Prostate gland (tissue), 2 donors: Measurements from ENCODE around the gene PUDP.

DNA sequence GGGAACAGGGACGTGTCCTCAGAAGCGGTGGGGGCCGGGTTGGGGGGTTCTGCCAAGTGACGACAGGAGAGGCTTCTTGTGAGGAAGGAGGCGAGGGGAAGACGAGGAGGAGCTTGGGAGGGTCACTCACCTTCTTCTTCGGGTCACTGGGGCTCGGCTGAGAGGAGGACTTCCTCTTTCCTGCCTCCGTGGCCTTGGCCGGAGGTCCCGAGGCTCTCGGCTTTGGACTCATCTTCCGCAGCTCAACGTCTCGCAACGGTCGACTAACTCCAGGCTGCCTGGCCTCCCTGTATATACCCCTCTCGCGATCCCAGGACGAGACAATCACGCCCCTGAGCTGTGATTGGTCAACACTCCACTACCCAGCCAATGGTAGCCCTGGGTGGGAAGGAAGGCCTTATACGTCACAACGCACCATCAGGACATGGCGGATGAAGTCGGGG lies 631 bp downstream of the VCX3A start:
- PRO-cap, result no peak
- RAMPAGE, long total RNA, 2 experiments, result start-site peak on the minus strand in 1 of 2 experiments, centred at position 271 of the sequence, 53 reads per replicate

DNA sequence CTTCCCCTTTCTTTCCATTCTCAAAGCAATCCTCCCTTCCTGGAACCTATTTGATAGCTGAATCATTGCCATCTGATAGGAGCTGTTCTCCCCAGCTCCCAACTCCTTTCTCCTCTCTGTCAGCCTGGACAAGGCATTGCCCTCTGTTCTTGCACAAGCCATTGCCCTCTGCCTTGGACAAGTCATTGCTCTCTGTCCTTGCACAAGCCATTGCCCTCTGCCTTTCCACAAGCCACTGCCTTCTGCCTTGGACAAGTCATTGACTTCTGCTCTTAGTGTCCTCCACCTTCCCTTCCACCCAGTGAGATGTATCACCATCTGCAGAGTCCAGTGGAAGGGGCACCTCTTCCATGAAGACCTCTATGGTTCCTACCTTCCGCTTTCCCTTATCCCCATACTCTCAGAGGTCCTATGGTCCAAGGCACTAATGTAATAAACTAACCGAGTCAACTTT lies 256.0 kb upstream of the STS start:
- PRO-cap, result no peak
- RAMPAGE, long total RNA, 2 experiments, result no peak in any of the 2 experiments

GRCh38 chrX:7147536-7148509 lies at the start of gene PUDP:
PUDP (minus strand) TSS chrX:7148153.
- PRO-cap, result unidirectional peak, plus-strand start at chrX:7147682; unidirectional peak, plus-strand start at chrX:7147721; unidirectional peak, minus-strand start at chrX:7147952; bidirectional peak, plus-strand start at chrX:7148323, minus-strand start at chrX:7148126
- RAMPAGE, long total RNA, 2 experiments, result start-site peak on the minus strand in 2 of 2 experiments, at chrX:7148132-7148148 at its widest, 66 to 94 reads per replicate

DNA sequence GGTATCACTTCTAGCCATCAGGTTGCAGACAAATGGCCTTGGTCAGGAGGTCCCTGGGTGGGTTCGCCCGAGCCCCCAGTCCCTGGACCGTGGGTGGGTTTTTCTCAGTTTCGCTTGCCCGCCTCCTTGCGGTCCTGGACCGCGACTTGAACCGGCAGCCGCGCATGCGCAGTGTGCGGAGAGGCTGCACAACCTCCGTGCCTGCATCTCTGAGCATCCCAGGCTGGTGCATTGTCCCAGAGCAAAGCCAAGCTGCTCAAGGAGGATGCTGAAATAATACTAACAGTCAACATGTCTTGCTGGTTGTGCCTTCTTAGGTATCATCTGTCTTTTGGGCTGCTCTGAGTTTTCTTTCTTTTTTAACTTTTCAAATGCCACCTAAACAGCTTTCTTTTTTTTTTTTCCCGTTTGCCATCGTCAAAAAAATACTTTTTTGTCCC lies 623 bp upstream of the PUDP start:
- PRO-cap, result unidirectional peak, minus-strand start at position 148 of the sequence
- RAMPAGE, long total RNA, 2 experiments, result no peak in any of the 2 experiments

DNA sequence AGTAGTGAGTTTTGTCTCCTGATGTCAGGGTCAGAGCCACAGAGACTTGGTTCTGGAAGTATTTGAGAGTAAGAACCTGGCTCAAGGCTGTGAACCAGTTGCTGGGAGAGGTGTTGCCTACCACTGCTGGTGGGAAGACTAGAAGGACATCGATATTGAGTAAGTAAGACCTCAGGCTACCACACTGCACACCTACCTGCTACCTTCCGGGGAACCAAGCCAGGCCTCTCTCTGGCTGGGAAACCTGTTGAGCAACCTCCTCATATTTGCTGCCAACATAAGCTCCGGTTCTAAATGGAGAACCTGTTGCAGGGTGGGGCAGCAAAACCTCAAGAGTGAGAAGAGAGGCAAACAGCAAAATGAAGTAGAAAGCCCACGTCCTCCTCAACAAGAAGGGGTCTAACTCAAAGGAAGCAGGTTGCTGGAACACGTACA lies 104.2 kb upstream of the PUDP start:
- PRO-cap, result no peak
- RAMPAGE, long total RNA, 2 experiments, result no peak in any of the 2 experiments

DNA sequence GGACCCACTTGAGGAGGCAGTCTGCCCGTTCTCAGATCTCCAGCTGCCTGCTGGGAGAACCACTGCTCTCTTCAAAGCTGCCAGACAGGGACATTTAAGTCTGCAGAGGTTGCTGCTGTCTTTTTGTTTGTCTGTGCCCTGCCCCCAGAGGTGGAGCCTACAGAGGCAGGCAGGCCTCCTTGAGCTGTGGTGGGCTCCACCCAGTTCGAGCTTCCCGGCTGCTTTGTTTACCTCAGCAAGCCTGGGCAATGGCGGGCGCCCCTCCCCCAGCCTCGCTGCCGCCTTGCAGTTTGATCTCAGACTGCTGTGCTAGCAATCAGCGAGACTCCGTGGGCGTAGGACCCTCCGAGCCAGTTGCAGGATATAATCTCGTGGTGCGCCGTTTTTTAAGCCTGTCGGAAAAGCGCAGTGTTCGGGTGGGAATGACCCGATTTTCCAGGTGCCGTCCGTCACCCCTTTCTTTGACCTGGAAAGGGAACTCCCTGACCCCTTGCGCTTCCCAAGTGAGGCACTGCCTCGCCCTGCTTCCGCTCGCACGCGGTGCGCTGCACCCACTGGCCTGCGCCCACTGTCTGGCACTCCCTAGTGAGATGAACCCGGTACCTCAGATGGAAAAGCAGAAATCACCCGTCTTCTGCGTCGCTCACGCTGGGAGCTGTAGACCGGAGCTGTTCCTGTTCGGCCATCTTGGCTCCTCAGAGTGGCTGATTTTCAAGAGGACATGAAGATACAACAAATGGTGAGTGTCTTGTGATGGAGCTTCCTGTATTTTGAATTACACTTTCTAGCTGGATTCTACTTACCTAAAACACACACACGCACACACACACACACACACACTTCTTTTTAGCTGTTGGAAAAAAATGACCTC lies 249.7 kb upstream of the VCX start:
- PRO-cap, result no peak
- RAMPAGE, long total RNA, 2 experiments, result no peak in any of the 2 experiments

DNA sequence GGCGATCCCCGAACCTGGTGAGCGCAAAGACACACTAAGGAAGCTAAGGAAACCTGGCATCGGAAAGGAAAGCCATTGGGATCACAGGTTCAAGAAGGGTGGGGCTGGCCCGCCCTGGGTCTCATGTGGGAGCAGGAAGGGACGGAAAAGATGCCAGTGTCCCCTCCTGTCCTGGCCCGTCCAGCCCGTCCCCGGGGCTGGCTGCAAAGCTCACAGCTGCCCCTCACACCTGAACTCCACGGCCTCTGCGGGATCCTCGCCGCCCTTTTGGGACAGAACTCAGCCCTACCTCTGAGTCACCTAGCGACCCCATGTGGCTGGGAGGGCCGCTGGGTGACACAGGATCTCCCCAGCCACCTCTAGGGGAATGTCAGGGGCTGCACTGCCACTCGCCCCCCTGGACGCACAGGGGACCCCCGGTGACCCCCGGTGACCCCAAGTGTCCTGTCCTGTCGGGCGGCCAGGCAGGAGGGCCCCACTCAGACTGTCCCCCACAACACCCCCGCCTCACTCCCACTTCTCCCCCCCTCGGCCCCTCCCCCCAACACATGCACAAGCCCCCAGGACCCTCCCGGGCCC lies 776 bp downstream of the FAM9B start:
- PRO-cap, result no peak
- RAMPAGE, long total RNA, 2 experiments, result no peak in any of the 2 experiments

DNA sequence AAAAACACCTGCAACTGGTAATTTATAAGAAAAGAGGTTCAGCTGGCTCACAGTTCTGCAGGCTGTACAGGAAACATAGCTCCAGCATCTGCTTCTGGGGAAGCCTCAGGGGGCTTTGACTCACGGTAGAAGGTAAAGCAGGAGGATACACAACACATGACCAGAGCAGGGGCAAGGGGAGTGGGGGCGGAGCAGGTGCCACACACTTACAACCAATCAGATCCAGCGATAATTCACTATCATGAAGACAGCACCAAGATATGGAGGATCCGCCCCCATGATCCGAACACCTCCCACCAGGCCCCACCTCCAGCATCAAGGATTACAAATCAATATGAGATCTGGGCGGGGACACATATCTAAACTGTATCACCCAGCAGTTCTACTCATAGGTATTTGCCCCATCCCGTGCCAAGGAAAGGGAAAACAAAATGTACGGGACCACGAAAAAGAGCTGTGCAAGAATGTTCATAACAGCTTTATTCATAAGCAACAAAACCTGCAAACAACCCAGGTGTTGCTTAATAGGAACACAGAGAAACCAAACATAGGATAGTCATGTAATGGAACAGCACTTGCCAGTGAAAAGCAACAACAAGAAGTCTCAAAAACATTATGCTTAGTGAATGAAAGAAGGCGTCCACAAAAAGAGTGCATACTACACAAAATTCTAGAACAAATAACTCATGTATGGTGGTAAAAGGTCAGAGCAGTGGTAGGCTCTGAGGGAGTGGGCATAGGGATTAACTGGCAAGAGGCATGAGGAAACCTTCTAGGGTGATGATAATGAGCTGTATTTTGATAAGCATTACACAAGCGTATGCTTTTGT lies 130.8 kb upstream of the FAM9B start:
- PRO-cap, result no peak
- RAMPAGE, long total RNA, 2 experiments, result no peak in any of the 2 experiments

DNA sequence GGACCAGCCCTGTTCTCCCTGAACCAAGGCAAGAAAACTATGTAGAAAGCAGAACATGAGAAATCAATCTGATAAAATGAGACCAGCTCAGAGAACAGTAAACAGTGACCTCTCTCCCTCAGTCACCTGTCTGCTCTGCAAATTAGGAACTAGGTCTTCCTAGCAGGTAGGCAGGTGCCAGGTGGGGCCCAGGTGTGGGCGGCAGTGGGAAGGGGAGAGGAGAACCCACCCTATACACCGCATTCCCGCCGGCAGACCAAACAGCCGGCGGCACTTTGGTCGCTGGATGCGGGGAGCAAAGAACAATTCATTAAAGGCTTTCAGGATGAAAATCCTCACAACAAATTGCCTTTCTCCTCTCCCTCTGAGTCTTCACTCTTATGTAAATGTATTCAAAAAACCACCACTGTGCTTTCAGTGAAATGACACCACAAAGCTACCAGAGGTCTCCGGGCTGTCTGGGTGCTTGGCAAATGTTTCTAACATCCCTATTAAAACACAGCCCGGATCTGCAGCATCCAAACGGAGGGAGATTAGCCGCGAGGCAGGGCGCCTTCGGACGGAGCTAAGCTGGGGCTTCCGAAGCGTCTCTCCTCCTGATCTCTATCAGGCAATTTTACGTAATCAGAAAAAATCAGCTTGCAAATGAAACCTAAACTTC lies 171.9 kb upstream of the TBL1X start:
- PRO-cap, result no peak
- RAMPAGE, long total RNA, 2 experiments, result no peak in any of the 2 experiments

DNA sequence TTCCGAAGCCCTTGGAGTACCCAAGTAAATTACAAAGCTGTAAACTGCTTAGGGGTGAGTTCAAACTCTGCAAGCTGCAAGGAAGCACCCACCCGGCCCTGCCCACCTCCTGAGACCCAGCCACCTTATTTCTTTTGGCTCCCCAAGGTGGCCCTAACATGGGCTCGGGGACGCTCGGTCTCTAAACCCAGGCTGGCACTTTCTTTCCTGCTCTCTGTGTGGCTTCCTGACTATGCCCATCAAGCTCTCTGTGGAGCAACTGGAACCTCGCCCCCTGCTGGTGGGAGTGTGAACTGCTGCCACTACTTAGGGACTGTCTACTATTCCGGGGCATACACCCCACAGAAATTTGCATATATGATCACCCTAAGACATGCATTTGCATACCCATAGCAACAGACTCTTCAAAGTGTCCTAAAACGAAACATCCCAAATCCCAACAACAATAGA lies 151.7 kb upstream of the TBL1X start:
- PRO-cap, result no peak
- RAMPAGE, long total RNA, 2 experiments, result no peak in any of the 2 experiments

DNA sequence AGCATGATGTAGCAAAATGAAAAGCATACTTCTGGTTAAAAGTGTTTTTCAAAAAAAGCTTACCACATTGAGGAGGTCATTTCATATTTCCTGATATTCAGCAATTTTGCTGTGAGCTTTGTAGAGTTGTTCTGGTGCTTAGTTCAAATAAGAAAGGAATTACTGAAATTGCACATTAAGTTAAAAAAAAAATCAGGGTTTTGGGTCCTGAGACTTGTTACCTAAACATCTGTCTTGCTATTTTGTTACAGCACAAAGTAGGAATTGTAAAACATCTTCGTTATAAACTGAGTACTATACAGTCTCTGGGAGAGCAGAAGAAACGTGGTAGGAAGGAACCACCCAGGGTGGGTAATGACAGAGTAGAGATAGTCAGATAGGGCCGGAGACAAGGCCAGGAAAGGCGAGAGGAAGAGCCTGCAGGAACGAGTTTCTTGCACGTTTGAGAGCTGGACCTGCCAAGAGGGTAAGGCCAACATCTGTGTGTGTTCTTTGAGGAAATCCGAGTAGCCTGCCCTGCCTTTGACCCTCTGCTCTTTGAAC lies 52.0 kb downstream of the TBL1X start:
- PRO-cap, result no peak
- RAMPAGE, long total RNA, 2 experiments, result no peak in any of the 2 experiments

DNA sequence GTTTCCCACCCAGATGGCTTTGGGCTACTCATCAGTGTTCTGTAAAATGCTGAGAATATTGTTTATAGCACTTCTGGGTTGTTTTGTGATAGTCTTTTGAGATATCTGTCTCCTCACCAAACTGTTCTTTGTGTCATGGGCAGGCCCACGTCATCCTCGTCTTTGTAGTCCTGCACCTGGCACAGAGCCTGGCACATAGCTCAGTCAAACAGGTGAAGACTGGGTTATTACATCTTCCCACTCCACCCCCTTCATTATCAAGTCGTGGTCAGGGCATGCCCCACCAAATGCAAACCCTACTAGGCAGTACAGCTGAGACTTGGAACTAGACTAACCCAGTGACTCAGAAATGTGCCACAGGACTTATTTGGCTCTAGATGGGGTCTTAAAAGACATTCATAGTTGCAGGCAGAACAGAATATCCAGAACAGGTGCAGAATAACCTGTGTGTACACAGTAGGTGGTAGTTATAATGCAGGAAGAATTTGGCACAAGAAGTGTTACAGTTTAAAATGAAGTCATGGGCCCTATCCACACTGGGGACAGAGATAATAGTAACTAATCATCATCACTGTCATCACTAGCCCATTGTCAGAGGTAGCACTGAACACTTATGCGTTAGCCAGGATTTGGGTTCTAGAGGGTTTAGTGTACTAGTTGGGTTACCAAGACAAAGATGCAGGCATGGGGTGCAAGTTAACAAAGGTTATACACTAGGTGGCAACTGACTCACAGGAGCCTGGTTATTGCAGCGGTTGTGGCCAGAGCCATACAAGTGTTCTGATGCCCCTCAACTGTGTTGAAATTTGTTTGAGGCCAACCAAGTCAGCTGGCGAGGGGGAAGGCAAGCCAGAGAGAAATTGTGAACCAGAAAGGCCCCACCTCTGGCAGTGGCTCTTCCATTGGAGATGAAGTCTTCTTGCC lies 75.0 kb downstream of the TBL1X start:
- PRO-cap, result no peak
- RAMPAGE, long total RNA, 2 experiments, result no peak in any of the 2 experiments

- PRO-cap, result no peak
- RAMPAGE, long total RNA, 2 experiments, result no peak in any of the 2 experiments
Measured at GRCh38 chrX:9604371-9605074, 139.7 kb downstream of the TBL1X start.

DNA sequence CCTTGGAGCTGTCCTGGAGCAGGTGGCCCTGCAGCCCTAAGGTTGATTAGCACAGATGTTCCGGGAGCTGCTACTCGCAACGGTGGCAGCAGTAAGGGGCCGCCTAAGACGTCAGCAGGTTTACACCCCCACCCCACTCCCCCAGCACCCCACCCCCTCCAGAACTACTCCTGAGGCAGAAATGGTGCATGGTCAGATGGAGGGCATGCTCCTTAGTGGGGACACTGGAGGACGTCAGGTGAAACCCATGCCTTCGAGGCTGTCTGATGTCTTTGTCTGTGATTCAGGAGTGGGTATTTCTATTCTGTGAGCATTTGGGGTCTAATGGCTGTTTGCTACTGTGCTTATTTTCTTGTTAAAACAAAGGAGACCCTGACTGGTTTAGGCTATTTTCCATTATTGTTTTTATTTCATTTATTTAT lies 88.5 kb upstream of the CLDN34 start:
- PRO-cap, result no peak
- RAMPAGE, long total RNA, 2 experiments, result no peak in any of the 2 experiments

DNA sequence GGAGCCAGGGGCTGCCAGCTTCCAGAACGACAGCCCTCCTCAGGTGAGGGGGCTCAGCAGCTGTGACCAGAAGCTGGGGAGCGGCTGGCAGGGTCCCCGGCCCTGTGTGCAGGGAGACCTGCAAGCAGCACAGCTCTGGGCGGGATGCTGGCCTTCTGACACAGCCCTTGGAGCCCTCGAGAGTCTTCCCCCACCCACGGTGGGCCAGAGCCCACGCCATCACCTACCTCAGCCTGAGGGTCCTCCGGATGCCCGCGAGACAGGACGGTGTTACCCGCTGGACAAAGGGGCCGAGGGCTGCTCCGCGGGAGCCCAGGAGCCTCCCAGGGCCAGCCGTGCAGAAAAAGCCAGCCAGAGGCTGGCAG lies 71.9 kb upstream of the CLDN34 start:
- PRO-cap, result no peak
- RAMPAGE, long total RNA, 2 experiments, result start-site peak on the plus strand in 2 of 2 experiments, centred at positions 251 to 274 of the sequence, 34 to 42 reads per replicate

DNA sequence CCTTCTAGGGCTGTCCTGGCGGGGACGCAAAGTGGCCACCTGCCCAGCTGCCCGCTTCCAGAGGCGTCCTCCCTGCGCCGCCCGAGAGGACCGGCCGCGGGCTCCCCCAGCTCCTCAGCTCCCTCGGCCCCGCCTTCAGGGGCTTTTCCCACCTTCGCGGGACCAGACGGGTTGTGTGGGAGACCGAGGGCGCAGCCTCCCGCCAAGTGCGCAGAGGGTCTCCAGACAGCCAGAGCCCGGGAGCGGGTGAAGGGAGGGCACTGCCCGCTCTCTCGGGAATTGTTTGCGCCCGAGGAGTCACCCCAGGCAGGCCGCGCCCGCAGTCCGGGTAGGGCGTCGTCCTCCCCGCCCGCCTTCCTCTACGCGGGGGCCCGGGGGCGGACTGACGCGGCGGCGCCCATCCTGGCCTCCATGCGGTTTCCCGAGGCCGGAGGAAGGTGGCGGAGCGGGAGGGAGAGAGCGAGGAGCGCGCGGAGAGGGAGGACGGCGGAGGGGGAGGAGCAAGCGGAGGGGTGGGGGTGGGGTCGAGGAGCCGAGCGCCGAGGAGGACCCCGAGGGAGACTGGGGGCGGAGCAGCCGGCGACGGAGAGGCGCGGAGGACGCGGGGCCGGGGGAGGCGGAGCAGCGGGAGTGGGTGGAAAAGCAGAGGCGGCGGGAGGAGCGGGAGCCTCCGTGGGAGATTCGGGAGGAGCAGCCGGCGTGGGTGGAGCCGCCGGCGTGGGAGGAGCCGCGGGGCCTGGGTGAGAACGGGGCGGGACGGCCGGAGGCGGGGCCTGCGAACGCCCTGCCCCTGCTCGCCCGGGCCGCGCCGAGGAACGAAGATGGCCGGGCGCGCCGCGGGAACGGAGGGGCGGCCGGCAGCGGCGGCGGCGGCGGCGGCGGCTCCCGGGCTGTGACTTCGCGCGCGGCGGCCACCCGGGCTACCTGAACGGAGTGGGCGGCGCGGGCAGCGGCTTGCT lies 47.6 kb downstream of the CLDN34 start:
- PRO-cap, result bidirectional peak, plus-strand start at position 165 of the sequence, minus-strand start at position 83 of the sequence; bidirectional peak, plus-strand start at position 811 of the sequence, minus-strand start at position 632 of the sequence
- RAMPAGE, long total RNA, 2 experiments, result no peak in any of the 2 experiments

DNA sequence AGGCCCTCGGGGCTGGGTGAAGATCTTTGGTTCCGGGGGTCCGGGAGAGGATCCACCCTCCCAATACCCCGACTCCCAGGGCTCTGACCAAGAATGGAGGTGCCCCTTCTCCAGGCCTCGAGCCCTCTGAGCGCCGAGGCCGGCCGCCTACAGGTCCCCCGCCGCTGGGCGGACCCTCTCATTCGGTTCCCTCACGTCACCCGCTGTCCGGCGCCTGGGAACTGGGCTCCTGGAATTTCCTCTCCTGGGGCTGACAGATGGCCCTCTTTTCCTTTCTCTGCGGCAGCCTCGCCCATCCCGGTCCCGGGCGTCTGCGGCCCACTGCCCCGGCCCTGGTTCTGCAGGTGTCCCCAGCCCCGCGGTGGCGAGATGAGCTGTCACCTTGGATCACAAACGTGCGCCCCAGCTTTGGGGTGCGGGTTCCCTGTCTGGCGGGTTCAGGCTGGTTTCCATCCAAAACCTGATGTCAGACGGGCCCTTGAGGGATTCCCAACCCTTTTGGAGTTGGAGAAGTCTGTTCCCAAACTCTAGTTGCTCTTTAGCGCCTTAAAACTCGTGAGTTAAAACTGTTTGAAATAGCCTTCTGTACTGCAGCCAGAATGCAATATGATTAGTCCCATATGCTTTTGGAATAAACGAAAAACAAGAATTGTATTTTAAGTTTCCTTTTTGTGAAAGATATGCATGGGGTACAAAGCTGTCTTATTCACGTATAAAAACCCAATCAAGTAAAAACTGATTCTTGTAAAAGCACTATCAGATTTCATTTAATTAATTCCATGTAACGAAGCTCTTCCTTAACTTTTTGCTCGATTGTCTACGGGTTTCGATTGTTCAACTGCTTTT lies 49.2 kb downstream of the CLDN34 start:
- PRO-cap, result bidirectional peak, plus-strand start at position 264 of the sequence, minus-strand start at position 128 of the sequence; unidirectional peak, minus-strand start at position 340 of the sequence
- RAMPAGE, long total RNA, 2 experiments, result no peak in any of the 2 experiments

DNA sequence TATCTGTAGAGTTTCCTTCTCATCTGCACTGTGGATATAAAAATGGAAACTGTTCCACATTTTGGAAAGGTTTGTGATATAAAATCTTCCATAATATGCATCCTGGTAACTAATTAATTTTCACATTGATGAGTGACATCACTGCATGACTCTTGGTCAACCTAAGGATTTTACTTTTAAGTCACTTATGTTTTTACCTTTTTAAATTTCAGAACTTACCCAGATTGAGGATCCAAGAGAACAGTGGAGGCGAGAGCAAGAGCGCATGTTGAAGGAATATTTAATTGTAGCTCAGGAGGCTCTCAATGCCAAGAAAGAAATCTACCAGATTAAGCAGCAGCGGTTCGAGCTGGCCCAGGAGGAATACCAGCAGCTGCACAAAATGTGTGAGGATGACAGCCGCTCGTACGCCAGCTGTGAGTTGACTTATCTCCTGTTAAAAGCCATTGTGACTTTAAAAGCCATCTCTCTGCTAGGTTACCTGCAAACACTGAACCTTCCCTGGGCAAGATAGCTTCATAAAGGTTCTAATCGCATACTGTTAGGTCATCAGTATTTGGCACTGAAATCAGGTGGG lies 89.6 kb upstream of the CLCN4 start:
- PRO-cap, result no peak
- RAMPAGE, long total RNA, 2 experiments, result no peak in any of the 2 experiments

DNA sequence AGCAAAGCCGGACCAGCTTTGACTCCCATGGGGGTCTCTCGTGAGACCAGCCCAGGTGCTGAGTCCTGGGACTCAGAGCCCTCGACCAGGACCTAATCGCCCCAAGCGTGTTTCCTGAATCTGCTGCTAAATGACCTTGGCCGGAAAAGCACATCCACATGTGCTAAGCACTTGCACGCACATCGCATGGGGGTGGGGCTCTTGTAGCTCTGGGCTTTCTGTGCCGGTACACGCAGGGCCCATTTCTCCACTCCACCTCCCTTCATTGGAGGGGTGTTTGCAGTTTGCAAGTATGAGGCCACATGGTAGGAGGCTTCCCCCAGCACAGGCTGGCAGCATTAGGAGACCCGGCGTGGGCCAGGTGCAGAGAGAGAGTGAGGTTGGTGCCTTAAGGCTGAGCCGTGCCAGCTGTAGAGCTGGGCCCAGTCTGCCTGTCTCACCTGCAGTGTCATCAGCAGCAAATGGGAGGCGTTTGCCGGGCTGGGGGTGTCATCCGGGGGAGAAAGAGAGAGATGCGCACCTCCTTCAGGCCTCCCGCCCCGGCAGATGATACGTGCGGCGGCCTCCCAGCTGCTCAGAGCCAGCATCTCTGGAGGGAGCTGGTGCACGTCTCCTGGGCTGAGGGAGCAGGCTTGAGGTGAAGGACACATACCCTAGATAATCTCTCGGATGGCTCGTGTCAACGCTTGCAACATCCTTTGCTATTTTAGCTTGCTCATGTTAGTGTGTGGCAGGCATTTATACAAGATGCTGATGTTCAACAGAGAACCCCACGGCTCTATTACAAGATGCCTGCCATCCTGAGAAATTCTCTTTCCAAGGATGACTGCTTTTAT lies 45.2 kb upstream of the CLCN4 start:
- PRO-cap, result bidirectional peak, plus-strand start at position 545 of the sequence, minus-strand start at position 442 of the sequence
- RAMPAGE, long total RNA, 2 experiments, result no peak in any of the 2 experiments

DNA sequence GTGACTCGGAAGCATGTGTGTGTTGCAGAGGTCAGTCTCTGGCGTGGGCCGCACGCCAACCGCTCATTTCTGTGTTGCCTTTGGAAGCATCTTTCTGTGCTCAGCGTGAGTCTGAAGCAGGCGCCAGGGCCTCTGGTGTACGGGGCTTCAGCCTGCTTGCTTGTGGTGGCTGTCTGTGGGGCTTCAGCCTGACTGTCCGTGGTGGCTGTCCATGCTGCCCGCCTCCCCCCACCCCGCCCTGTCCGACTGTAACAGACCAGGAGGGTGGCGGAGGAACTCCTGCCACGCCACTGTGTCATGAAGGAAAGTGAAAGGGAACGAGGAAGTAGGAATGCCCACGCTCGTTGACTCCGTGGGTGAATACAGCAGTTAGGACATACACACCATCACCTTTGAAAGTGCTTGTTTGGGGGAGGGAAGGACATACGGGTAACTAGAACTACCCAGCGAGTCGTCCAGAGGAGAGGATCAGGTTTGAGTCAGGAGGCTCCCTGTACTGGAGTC lies 14.6 kb upstream of the CLCN4 start:
- PRO-cap, result no peak
- RAMPAGE, long total RNA, 2 experiments, result no peak in any of the 2 experiments